GM23248 (cell line): Measurements from ENCODE around the gene SERPINA5.

DNA sequence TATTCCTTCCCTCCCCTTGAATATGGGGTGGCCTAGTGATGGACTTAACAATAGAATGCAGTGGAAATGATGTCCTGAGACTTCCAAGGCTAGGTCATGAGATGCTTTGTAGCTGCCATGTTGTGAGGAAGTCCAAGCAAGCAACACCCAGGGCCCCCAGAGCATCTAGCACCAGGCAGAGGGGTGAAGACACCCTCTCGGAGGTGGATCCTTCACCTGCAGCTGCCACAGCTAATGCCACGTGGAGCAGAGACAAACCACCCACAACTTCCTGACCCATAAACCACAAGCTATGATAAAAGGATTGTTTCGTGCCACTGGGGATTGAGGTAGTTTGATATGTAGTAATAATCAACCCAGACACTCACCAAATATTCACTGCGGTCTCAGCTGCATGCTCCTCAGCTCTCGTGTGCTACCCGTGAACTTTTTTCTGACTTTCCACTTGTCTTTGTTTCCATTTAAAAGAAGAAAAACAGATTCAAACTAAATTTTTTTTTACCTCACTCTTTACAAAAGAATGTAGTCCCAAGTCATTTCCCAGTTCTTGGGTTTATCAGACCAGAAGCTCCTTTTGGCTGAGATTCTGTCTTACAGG is 1.9 kb upstream of the ASB2 start:
- RAMPAGE, long total RNA: no peak

- RAMPAGE, long total RNA: no peak
These were observed 7.7 kb upstream of the ASB2 start for GRCh38 chr14:93984038-93984577.

GRCh38 chr14:93994783-93995793 is 2.0 kb upstream of the CCDC197 start:
- RAMPAGE, long total RNA: no peak

- RAMPAGE, long total RNA: no peak
These were observed 648 bp downstream of the DDX24 start for GRCh38 chr14:94080077-94081031.

DNA sequence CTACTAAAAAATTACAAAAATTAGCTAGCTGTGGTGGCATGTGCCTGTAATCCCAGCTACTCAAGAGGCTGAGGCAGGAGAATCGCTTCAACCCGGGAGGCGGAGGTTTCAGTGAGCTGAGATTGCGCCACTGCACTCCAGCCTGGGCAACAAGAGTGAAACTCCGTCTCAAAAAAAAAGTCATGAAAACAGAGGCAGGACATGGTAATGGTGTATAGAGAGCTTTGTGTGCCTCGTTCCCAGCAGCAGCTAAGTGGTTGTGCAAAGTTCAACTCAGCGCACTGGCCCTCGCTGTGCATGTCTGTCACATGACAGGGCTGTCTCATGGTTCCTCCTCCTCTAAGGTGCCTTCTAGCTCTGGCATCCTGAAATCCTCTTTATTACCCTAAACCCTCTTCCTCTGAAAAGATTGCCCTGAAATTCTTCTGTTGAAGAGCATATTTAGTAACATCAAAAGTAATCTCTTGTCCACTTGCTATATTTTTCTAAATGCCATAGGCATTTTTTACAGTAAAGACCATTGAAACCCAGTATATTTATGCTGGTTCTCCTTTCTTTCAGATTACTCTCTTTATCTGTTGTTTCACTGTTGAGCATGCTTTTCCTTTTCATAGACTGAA is 15.8 kb downstream of the SERPINA10 start:
- RAMPAGE, long total RNA: no peak

DNA sequence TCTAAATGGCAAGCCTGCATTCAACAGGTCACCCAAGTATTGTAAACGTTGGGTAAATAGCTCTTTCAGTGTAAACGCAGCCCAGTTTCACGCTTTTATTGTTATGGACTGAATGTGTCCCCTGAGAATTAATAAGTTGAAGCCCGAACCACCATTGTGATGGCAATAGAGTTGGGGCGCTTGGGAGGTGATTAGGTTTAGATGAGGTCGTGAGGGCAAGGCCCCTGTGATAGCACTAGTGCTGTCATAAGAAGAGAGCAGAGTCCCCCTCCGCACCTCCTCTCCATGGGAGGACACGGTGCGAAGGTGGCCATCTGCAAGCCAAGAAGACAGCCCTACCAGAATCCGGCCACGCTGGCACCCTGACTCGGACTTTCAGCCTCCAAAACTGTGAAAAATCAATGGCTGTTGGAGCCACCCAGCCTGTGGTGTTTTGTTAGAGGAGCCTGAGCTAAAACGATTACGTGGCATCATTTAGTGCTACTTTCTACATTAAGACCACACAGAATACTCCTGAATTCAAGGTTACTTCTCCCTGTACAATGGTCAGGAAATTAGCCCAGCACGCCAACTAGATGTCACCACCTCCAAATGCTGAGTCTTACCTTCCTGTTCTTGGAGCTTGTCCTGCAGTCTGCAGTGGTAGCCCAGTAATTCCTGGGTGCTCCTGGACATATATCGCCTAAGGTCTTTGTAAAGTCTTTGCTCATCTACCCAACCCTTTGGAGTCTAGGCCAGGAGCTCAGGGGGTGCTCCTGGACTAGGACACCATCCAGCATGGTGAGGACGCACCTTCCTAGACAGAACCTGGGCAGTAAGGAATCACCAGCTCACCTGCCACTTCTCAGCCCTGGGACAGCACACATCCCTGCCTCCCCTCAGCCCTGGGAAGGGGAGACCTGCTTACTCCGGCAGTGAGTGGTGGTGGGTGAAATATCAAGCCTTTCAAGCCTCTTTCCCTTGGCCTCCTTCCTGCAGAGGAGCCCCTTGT is 769 bp downstream of the SERPINA10 start:
- RAMPAGE, long total RNA: no peak

- RAMPAGE, long total RNA: no peak
These were observed 1.1 kb upstream of the SERPINA10 start for GRCh38 chr14:94294098-94294722.

DNA sequence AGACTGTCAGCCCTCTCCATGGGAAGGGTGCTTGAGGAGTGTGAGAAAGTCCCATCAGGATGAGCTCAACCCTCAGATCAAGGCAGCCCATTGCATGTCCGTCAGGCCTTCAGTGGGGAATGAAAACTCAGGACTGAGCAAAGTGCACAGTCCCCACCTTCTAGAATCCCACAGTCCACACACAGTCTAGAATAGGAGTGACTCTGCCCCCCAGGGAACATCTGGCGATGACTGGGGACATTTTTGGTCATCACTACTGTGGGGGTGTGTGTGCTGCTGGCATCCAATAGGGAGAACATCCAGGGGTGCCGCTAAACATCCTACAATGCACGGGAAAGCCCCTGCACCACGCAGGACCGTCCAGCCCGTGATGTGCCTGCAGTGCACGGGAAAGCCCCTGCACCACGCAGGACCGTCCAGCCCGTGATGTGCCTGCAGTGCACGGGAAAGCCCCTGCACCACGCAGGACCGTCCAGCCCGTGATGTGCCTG is 22.6 kb upstream of the SERPINA6 start:
- RAMPAGE, long total RNA: no peak

GRCh38 chr14:94387013-94387798 is 1.2 kb downstream of the SERPINA1 start:
- RAMPAGE, long total RNA: no peak

DNA sequence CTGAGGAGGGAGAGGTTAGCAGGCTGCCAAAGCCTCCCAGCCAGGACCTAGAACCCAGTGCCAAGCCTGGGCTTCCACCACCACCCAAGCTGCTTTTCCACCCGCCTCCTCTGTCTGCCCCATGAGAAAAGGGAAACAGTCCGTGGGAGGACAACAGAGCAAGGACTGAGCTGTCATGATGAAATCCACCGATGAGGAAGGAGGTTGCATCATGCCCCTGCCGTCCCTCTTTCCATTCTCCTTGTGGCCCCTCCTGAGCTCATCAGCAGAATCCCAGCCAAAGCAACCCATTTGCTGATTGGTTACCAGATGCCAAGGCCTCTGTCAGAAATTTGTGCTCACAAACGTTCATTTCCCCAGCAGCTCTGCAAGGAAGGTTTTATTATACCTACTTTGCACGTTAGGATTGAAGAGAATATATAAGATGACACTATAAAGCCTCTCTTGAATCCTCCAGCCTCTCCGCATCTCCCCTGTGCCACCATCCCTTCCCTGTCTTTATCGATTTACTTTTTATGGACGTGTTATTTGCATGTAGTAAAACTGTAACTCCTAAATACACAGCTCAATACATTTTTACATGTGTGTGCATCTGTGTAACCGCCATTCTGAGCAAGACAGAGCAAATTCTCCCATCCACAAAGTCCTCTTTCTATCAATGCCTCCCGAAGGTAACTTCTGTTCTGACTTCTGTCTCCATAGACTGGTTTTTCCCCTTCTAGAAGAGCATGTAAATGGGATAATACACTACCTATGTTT is 6.4 kb upstream of the SERPINA1 start:
- RAMPAGE, long total RNA: no peak

GRCh38 chr14:94395371-94395610 is 6.9 kb upstream of the SERPINA1 start:
- RAMPAGE, long total RNA: no peak

- RAMPAGE, long total RNA: no peak
These were observed at the start of gene SERPINA5 for GRCh38 chr14:94581065-94582337. Gene SERPINA5, plus strand, starts transcription at chr14:94581426.

DNA sequence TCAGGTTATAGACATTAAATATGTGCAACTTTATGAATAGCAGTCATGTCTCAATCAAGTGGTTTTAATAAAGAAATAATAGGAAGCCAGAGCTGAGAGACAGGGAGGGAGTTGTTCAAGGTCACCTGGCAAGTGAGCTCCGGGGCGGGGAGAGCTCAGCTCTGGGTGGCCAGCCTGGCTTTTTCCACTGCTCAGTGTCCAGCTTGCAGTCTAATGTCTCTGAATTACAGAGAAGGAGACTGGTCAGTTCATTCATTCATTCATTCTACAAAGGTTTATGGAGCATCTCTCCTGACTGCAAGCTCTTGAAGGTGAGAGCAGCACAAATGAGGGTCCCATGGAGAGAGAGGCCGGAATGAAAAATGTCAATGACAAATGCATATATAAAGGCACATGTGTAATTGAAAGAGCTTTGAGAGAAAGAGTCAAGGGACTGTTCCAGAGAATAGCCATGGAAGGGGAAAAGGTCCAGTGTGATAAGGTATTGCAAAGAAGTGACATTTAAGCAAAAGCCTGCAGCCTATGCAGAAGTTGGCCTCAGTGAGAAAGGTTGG is 1.3 kb downstream of the SERPINA5 start:
- RAMPAGE, long total RNA: no peak

DNA sequence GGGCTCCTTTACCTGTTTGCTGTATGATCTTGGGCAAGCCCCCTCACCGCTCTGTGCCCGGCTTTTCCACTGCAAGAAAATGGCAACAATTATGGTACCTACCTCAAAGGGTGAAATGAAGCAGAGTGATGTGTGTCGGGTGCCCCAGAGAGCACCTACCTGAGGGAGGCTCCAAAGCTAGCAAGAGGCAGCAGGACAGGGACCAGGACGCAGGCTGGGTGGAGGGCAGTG is 1.9 kb downstream of the SERPINA3 start:
- RAMPAGE, long total RNA: no peak

DNA sequence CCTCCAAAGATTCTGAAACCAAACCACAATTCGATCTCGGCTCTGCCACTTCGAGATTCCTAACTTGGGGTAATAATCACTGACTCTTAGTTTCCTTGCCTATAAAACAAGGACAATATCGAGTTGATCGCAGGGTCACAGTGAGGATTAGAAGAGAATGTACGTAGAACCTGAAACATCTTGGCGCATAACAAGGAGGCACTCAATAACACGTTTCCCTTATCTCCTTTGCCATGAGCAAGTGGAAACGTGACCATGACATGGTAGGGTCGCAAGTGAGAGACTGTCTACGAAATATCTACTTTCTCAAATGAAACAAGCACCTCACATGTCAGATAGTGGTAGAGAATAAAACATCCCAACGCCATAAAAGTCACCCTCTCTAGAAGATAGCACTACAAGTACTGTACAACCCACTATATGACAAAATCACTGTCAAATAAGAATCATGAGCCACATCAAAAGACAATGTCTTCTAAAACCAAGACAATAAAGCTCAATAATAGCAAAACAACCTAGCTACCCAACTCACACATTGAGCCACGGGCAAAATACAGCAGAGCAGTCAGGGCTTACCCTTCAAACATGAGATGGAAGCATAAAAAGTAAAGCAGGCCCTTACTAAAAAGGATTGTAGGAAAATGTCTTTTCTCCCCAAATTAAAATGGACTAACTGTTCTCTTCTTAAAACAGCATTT is 2.1 kb downstream of the DICER1 start:
- RAMPAGE, long total RNA: no peak

DNA sequence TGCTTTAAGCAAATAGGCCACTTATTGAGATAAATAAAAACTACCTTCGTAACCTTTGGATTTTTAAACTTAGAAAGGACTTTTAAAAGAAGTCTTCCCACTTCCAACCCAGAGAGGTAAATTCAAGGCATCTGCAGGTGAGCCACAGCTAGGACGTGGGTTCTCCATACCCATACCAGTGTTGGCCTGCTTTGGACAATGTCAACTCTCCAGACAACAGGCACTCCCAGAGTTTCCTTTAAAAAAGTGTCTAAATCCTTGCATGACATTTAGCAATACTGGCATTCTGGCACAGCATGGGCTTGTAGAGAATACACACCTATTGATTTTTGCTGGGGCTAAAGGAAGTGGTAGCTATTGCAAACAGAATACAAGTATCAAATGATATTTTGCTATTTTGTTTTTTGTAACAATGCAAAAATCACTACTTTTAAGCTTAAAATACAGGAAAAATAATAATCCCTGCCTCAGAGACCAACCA is 25.7 kb upstream of the DICER1 start:
- RAMPAGE, long total RNA: no peak

DNA sequence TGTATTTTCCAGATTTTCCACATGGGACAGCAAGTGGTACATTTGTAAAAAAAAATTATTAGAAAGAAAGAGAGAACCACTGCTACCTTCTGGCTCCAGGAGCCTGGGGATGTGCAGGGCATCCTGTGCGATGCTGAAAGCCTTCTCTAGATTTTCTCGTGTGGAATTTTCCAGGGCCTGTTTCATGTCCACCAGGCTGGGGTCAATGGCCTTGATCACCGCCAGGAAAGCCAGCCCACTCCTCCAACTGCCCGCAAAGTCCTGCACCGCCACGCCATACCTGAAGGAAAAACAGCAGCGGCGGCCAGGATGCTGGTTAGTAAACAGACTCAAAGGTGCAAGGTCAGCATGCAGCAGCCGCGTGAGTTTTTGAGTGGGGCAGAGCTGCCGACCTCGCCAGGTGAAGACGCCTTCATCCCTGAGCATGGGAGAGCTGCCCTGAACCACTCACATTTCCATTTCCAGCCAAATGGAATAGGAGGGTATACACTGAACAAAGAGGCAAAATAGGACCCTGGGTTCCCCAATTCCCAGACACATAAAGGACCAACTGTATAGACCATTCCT is 53.4 kb upstream of the DICER1 start:
- RAMPAGE, long total RNA: no peak

DNA sequence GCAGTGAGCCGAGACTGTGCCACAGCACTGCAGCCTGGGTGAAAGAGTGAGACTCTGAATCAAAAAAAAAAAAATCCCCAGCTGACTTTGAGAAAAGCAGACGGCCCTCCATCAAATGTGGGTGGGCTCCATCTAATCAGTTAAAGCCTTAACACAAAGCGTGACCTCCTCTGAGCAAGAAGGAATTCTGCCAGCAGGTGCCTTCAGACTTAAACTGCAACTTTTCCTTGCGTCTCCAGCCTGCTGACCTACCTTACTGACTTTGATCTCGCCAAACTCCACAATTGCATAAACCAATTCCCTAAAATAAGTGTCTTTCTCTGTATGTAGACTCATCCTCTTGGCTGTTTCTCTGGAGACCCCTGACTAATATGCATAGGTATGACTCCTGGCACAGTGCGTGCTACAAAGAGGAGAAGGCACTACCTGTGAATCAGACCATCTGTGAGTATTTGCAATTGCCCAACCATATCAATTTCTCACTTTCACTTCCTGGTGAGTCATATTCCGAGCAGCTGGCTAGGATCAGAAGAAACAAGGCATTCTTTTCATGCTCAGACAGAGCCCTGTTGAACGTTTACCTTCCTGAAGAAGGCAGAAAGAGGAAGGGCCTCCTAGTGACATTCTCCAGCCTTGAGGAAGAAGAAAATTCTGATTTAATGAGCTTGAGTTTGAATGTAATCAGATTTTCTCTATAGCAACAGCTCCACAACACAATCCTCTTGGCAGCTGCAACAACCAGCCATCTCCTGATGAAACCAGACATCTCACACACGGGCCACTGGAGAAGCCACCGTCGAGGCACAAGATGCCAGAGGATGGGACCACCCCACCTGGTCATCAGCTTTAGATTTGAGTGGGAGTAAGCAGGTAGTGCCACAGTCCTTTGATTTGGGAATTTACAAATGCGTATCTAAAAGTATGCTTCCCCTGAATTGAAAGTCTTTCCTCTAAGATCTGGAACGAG is 54.2 kb downstream of the CLMN start:
- RAMPAGE, long total RNA: no peak

DNA sequence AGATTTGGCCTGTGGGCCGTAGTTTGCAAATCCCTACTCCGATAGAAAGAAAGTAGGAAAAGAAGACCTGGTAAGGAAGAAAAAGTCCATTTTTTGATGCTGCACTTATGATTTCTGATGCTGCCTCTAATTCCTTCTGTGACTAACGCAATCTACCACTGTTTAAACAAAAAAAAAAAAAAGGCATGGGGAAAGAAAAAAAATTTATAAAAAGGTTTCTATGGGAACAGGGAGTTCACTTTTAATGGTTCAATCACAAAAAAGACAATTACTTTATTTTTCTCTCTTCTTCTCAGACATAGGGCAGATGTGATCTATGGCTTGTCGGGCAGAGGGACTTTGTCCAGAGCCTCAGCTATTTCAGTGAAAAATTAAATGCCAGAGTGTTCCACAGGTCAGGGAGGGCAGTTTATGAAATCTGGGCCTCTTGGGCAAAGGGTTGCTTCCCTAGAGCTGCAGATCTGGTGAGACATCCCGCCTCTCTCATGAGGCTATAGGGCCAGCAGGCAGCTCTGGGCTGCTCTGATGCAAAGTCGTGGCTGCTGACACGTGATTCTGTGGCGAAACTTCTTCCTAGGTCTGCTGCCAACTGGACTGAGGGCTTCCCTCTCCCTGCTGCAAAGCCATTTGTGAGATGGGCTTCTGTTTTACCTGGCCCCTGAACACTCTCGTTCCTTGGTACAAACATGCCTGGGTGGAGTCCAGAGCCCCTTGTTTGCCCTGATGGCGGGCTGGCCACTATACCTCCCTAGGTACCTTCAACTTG is 6.1 kb downstream of the CLMN start:
- RAMPAGE, long total RNA: no peak

GRCh38 chr14:95339155-95340046 is 19.7 kb upstream of the CLMN start:
- RAMPAGE, long total RNA: no peak